Measurements from ENCODE around the genes FAAH, MOB3C, CYP4A22 and FOXE3.

DNA sequence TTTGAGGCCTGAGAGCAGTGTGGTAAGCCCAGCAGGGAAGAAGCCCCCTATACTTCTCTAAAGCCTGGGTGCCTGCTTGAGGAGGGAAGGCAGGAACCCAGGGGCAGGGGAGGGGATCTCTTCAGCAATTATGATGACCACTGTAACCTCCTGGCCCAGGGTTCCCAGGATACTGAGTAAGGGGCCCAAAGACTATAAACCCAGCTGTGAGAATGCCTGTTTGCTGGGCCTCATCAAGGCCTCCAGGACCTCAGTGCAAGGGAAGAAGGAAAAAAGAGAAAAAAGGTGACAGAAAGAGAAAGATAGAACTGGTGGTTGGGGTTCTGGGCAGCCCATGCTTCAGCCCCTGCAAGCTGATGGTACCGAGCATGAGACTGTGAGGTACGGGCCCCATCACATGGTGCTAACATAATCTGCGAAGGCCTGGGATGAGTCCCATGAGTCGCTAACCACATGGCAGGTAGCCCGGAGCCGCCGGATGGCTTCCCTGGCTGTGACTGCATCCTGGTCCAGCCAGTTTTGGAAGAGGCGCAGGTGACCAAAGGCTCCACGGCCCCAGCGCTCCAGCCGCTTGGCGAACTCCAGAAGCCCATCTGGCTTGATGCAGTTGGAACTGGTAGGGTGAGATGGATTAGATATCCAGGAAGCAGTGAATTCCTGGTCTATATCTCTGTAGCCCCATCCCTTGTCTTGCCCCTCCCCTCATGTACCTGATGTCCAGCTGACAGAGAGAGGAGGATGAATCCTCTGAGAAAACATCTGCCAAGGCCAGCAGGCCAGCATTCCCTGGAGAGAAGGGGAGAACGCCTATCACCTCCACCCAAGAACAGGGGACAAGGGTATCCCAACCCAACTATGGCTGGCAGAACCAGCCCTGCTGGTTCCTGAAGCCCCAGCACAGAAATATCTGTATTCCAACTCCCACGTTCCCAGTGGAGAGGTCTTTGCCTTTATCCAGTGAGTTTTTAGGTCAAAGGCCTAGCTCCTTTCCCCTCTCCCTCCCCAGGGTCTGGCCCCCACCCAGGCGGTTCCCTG, 24.6 kb downstream of the LRRC41 start:
- RRBS = no CpG with 5 or more reads among the region's 15 CpGs

GRCh38 chr1:46393896-46395256, at the start of gene FAAH:
Gene FAAH (plus strand): TSS chr1:46394317.
- RRBS = 10% methylated on average over 29 of the region's 96 CpGs

- RRBS = no CpG with 5 or more reads among the region's 25 CpGs
Observed at GRCh38 chr1:46442361-46443316, 47.0 kb upstream of the DMBX1 start.

DNA sequence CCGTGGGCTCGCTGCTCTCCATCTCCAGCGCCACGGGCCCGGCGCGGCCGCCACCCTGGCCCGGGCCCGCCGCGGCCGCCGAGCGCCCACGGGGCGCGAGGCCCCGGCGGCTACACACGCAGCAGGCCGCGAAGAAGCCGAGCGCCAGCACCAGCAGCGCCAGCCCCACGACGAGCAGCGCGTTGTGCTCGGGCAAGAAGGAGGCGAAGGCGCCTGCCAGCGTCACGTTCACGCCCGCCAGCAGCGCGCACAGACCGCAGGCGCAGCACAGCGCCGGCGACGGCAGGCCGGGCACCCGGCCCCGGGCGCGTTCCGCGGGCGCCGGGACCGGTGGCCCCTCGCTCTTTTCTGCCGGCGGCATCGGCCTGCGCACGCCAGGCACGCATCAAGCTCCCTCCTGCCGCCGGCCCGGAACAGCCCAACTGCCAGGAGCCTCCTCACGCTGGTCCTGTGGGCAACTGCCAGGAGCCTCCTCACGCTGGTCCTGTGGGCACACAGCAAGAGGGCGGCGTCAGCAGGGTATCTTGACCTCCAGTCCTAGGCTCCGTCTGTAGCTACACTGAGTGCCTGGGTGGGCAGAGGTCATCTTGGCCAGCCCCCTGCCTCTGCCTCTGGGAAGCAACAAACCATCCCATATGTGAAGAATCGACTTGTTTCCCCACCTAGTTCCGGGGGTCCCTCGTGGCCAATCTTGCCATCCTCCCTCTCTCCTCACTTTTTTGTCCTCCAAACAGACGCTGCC, 2.0 kb downstream of the TMEM275 start:
- RRBS = 4% methylated on average over 23 of the region's 74 CpGs

GRCh38 chr1:46616164-46617465, at the start of gene MOB3C:
Gene MOB3C (minus strand): TSS chr1:46616811.
- RRBS = 2% methylated on average over 10 of the region's 69 CpGs

GRCh38 chr1:46686612-46687044, 15.0 kb downstream of the TEX38 start:
- RRBS = no CpG with 5 or more reads among the region's 2 CpGs

DNA sequence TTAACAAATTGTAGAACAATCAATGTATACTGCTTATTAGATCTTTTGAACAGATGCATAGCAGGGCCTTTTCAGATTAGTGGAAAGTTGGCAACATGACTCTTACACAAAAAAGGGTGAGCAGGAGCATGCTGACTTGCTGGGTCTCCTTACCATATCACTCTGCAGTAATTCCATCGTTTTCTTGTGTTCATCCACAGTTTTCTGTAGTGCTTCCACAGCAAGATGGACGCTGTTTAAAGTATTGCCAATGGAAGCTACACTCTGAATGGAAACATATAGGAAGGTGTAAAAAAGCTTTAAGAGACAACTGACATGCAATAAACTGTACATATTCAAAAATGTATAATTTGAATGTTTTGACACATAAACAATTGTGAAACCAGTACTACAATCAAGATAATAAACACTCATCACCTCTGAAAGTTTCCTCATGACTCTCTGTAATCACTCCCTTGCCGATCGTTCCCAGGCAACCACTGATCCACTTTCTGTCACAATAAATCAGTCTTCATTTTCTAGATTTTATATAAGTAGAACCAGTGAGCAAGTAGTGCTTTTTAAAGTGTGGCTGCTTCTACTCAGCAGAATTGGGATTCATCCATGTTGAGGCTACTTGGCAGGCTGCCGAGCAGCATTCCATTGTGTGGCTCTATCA, 20.1 kb downstream of the TEX38 start:
- RRBS = no CpG with 5 or more reads among the region's 5 CpGs

DNA sequence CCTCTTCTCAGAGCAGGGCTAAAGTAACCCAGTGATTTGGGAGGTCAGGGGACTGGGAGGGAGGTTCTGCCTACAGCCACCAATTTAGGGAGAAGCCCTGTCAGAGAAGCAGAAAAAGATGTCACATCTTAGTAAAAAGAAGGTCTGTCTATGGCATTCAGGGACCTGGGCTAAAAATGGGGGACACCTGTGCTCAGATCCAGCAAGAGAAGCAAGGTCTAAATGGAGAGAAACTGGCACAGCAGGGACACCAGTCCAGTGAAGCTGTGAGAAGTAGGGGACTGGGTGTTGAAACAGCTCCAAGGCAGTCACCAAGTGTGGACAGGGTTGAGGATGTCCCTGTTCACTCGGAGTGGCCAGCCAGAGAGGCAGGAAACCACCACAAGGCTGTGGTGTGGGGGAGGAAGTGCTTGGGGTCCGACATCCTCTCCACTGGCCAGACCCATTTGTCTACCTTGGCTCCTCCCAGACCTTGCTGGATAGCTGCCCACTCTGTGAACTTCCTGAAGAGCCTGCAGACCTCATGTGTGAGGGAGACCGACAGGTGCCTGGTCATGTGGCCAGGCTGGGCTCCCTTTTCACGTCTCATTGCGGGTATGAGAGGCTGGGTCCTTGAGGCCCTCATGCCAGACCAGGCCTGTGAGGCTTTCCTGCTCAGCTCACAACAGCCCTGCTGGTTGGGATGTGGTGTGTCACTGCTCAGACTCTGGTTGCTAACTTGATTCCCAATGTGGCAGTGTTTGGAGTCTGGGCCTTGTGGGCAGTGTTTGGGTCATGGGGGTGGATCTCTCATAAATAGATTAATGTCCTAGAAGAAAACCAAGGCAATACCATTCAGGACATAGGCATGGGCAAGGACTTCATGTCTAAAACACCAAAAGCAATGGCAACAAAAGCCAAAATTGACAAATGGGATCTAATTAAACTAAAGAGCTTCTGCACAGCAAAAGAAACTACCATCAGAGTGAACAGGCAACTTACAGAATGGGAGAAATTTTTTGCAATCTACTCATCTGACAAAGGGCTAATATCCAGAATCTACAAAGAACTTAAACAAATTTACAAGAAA, 21.8 kb downstream of the CYP4B1 start:
- RRBS = no CpG with 5 or more reads among the region's 5 CpGs

- RRBS = no CpG with 5 or more reads among the region's 5 CpGs
Observed at GRCh38 chr1:46857384-46857910, 58.6 kb downstream of the CYP4B1 start.

DNA sequence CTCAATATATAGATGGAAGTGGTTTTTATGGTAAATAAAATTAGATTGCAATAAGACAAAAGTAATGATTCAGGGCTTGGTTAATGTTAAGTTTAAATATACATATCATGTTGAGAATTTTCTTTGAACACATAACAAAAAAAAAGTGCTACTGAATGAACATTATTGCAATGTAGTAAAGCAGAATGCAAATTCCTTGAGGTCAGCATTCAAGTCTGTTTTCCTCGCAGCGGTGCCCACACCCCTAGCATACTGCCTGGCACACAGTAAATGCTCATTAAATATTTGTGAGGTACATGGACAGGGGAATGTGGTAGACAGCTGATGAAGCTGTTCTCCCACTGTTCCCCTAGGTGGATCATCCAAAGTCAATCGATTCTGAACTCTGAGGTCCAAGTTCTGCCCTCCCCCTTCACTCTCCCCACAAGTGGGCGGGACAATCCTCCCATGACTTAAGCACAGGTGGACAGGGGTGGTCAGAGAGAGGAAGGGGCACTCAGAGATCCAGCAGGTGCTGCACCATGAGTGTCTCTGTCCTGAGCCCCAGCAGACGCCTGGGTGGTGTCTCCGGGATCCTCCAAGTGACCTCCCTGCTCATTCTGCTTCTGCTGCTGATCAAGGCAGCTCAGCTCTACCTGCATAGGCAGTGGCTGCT, at the start of gene CYP4A22:
CYP4A22 (plus strand) TSS at position 477 of the 655 bp plus-strand sequence.
- RRBS = no CpG with 5 or more reads among the region's 6 CpGs

DNA sequence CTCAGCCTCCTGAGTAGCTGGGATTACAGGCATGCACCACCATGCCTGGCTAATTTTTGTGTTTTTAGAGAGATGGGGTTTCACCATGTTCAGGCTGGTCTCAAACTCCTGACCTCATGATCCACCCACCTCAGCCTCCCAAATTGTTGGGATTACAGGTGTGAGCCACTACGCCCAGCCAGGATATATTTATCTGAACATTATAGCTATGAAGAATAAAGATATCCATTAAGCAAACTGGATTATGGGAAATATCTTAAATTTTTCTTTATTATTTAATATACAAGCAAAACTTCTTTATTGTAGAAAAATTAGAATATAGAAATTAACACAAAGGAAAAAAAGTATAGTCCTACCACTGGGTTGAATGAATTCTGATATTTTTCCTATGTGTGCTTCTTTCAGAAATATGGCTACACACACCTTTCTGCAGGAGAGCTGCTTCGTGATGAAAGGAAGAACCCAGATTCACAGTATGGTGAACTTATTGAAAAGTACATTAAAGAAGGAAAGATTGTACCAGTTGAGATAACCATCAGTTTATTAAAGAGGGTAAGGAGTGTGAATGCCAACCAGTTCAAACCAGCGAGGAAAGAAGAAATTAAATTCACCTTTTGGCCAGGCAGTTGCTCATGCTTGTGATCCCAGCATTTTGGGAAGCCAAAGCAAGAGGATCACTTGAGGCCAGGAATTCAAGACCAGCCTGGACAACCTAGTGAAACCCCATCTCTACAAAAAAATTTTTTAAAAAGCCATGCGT, 34.7 kb downstream of the CMPK1 start:
- RRBS = no CpG with 5 or more reads among the region's 4 CpGs

DNA sequence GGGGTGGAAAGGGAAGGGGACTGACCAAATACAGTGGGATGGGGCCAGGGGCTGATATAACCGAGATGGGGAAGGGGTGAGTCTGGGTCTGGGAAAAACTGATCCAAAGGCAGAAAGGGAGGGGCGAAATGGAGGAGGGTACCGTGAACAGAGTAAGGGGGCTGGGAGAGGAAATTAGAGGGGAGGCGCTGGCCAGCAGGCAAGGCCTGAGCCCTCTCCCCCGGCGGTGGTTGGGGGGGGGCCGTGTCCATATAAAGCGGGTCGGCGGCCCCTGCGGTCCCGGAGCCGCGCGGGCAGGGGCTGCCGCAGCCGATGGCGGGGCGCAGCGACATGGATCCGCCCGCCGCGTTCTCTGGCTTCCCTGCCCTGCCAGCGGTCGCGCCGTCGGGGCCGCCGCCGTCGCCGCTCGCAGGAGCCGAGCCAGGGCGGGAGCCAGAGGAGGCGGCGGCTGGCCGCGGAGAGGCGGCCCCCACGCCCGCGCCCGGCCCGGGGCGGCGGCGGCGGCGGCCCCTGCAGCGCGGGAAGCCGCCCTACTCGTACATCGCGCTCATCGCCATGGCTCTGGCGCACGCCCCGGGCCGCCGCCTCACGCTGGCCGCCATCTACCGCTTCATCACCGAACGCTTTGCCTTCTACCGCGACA, at the start of gene FOXE3:
FOXE3 (plus strand) TSS at position 282 of the 643 bp plus-strand sequence.
- RRBS = 5% methylated on average over 22 of the region's 71 CpGs

- RRBS = 6% methylated on average over 21 of the region's 33 CpGs
Observed at GRCh38 chr1:47709904-47710461, 272.1 kb downstream of the FOXD2 start.

DNA sequence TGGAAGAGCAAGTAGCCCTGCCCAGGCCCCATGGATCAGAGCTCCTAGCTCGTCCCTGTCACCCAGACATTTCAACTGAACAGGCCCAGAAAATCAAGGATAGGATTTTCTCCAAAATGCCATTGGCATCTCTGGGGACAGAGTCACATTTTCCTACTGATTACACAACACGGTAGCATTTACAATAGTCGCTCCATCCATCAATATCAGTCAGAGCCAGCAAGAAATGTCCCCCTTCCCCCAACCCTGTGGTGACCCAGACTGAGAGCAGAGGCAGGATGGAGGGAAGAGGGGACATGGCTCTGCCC, 275.5 kb downstream of the FOXD2 start:
- RRBS = no CpG with 5 or more reads among the region's 3 CpGs

DNA sequence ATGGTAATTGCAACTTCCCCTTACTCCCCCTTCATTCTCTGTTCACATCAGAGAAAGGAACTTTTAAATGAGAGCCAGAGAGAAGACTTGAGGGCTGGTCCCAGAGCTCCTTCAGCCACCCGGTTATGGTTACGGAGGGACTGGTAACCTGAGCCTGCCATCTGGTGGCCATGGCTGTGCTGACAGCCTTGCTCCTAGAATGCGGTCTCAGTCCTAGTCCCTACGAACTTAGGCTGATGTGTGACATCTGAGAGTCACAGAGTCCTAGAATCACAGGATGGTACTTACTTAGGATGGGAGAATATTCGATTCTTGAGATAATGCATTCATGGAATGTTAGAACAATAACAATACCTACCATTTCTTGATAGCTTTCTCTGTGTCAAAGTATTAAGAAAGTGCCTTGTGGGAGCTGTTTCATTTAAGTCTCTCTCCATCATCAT, 270.9 kb downstream of the TRABD2B start:
- RRBS = no CpG with 5 or more reads among the region's 5 CpGs

DNA sequence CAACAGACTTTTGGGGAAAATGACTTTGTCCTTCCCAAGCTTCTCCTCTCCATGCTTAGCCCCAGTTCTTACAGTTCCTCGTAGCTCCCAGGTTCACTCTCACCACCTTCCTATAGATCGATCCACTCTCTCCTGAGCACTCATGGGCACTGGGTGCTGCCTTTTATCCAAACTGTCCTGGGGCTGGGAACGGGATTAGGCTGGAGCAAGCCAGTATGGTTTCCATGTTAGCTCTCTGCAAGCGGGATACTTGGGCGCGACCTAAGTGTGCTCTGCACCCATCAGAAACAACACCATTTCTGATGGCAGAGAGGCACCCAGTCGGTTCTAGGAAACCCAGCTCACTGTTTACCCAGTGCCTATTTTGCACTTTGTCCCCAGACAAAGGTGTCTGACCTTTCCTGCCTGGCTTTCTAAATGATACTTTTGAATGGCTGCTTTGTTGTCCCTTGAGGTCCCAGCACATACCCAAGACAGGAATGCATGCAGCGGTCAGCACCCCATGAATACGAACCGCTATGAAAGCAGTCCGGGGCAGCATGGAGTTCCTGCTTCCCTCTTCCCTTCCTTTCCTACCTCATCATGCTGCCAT, 84.0 kb downstream of the TRABD2B start:
- RRBS = no CpG with 5 or more reads among the region's 11 CpGs

- RRBS = 70% methylated on average over 2 of the region's 4 CpGs
Observed at GRCh38 chr1:47926919-47927405, 70.2 kb downstream of the TRABD2B start.

DNA sequence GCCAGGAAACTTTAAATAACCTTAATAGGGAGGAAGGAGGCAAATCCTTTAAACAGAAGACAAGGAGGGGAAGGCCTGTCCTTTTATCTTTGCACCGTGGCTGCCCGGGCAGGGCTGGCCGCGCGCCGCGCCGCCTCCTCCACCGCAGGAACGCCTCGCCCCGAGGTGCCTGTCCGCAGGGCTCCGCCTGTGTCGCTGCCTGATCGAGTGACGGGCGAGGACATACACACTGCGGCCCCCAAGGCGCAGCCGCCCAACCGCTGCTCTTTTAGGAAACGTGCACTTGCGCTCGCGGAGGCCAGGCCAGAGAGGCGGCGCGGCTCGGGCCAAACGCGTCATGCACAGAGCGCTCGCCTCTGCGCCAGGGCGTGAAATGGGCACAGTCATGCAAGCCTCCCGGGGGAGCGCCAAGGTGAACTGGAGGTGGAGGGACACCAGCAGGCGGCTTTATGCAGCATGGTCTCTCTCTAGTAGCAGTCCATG, 13.0 kb downstream of the TRABD2B start:
- RRBS = no CpG with 5 or more reads among the region's 39 CpGs

GRCh38 chr1:47996025-47997029, 858 bp downstream of the TRABD2B start:
- RRBS = 5% methylated on average over 16 of the region's 64 CpGs